B cell (primary cell): ENCODE measurements around a stretch of chr5.

- PRO-cap: no peak
- CAGE, long polyA plus RNA: no peak
These were observed 3.7 kb upstream of the MRNIP start for GRCh38 chr5:179862046-179862978.

- PRO-cap: no peak
- CAGE, long polyA plus RNA: no peak
These were observed 5.2 kb upstream of the TBC1D9B start for GRCh38 chr5:179912713-179913554.

DNA sequence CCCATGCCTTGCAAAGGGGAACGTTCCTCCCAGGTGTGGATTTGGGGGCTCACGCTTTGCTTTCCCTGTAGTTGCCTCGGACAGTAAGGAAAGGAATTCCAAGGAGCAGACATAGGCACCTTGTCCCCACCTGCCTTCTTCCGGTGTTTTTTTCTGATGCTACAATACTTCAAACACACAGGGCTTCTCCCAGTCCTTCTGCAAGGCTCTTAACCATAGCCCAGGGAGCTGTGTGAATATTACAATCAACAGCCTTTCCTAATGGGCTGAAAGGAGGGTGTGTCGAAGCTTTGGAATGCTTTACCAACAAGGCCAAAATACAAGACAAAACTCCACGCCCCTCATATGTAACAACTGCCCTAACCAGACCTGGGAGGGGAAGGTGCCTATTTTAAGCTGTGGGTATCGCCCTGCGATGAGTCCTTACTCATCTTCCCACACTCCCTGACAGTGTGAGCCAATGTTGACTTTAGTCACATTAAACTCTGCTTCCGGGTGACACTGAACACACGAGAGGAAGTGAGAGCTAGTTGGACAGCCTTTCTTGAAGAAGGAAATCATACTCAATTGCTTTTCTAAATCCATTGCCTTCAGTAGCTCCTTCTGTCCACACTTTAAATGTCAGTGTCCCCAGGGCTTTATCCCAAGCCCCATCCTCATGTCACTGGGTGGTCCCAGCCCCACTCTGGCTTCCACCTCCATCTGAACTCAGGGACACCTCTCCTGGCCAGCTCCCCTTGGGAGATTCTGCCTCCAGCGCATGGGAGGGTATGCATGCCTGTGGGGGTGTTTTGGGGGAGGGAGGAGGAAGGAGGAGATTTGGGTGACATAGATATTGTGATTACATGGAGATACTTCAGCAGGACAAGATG lies 6.4 kb upstream of the TBC1D9B start:
- PRO-cap: no peak
- CAGE, long polyA plus RNA: no peak

- PRO-cap: no peak
- CAGE, long polyA plus RNA: no peak
These were observed 15.6 kb upstream of the TBC1D9B start for GRCh38 chr5:179923355-179923579.

GRCh38 chr5:180177214-180177933 lies 31.6 kb downstream of the RASGEF1C start:
- PRO-cap: no peak
- CAGE, long polyA plus RNA: no peak

GRCh38 chr5:180289418-180289980 lies 2.4 kb downstream of the MAPK9 start:
- PRO-cap: no peak
- CAGE, long polyA plus RNA: no peak

- PRO-cap: bidirectional peak, plus-strand start at chr5:180291695, minus-strand start at chr5:180291442
- CAGE, long polyA plus RNA: no peak
These were observed 668 bp downstream of the MAPK9 start for GRCh38 chr5:180291030-180291800.

DNA sequence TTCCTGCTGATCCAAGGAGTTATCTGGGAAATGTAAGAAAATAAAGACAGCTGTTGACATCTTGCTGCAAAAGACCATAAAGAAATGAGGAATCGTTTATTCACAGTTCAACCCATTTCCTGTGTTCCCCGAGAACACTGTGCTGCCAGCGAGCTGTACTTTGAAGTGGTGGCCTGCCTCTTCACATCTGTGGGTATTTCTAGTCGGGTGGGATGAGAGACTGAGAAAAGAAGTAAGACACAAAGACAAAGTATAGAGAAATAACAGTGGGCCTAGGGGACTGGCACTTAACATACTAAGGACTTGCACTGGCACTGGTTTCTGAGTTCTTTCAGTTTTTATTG lies 40.0 kb upstream of the FLT4 start:
- PRO-cap: no peak
- CAGE, long polyA plus RNA: no peak

DNA sequence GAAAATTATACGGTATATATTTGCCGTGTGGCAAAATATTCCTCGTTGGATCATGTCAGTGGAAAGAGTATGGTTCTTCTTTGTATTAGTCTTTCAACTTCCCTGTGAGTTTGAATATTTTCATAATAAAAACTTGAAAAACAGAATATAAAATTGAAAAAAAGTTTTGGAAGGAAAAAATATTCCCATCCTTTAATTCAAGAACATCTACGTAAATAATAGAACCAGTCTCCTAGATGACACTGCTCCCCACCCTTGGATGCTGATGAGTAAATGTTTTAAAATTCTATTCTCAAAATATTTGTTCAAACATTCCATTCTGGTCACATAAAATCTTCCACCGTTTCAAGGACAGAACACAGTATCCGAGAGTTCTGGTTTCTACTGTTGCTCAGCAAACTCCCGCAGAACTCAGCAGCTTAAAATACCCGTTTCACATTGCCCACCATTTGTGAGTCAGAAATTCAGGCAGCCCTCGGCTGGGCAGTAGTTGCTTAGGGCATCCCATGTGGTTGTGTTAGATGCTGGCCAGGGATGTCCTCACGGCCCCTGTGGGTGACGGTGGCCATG lies 17.6 kb downstream of the MGAT1 start:
- PRO-cap: no peak
- CAGE, long polyA plus RNA: no peak

DNA sequence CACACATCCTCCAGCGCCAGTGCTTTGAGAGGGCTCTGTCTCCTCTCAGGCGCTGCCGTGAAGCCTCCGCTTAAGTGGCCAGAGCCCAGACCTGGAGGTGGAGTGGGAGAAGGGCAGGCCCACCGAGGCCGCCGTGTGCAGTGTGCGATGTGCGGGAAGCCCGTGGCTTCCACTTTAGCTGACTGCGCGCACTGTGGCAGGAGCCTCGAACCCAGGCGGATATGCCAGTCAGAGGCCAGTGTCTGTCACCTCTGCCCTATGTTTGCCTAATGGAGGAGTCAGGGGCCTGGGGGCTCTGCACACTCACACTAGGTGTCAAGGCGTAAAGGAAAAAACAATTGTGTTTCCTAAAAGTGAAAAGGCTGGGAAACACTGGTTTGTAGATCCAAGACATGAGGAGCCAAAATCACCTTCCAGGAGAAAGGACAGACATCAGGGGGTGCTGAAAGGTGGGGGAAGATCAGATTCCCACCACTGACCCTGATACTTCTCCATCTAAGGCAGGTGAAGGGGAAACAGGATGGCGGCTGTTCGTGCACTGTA lies 1.8 kb upstream of the MGAT1 start:
- PRO-cap: no peak
- CAGE, long polyA plus RNA: no peak

- PRO-cap: no peak
- CAGE, long polyA plus RNA: no peak
These were observed 6.0 kb upstream of the MGAT1 start for GRCh38 chr5:180808480-180809120.

GRCh38 chr5:180873507-180874184 lies 12.6 kb upstream of the ZFP62 start:
- PRO-cap: no peak
- CAGE, long polyA plus RNA: no peak

DNA sequence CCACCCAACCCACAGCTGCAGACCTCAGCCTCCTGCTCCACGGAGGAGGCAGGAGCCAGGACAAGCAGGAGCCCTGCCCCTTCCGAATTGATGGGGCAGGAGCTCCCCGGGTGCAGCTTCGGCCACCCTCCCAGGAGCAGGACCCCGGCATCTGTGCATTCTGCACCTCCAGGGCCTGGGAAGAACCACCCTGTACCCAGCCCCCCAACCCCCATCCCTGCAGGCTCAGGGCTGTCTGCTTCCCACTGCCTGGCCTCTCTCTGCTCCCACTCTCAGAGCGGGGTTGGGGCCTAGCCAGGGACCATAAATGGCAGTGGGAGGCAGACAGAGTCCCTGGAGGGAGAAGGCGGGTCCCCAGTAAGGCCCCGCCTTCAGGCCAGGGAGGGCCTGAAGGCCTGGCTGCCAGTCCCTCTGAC lies 2.9 kb upstream of the BTNL9 start:
- PRO-cap: no peak
- CAGE, long polyA plus RNA: no peak

DNA sequence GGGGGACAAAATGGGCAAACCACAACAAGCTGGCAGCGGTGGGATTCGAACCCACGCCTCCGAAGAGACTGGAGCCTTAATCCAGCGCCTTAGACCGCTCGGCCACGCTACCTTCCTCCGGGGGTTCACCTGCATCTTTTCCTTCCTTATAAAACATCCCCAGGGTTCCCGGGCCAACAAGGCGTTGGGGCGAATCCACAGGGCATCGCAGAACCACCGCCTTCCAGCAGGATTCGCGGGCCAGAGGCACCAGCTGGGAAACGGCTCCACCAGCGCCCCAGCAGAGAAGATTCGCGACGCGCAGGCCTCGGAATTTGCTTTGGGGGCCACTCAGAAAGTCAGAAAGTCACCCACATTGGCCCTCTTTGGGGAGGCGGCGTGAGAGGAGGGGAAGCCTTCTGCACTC lies 26.6 kb downstream of the OR2V2 start:
- PRO-cap: no peak
- CAGE, long polyA plus RNA: no peak

DNA sequence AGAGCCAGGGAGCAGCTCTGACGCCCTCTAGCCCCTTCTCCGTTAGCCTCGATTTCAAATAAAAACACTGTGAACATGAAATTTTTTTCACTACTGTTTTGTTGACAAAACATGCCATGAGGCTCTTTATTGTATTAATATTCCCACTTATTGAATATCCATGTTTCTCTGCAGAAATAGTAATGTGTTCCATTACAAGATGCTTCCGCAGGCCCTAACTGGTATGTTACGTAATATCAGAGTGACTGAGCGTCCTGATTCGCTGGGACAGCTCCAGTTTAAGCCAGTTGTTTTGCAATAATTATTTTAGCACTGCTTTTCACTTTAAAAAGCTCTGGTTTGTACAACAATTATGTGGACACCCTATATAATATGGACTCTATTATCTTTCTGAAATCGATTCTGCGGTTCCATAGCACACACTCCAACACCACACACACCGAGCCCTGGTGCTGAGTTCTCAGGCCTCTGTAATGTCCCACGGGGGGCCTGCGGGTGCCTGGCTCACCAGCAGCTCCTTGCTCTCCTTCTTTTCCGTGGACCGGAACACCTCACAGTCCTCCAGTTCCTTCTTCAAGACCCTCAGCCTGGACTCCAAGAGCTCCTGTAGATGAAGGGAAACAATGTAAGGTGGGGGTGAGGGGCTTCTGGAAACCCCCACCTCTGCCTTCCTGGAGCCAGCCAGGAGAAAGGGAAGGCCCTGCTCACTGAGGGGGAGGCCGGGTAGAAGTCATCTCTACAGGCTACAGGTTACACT lies 1.8 kb downstream of the TRIM7 start:
- PRO-cap: no peak
- CAGE, long polyA plus RNA: no peak

- PRO-cap: no peak
- CAGE, long polyA plus RNA: no peak
These were observed 9.5 kb downstream of the RACK1 start for GRCh38 chr5:181234179-181234625.

GRCh38 chr5:181234626-181235532 lies 8.8 kb downstream of the RACK1 start:
- PRO-cap: no peak
- CAGE, long polyA plus RNA: no peak